Endometrial microvascular endothelial cells (primary cell): ENCODE measurements around the gene ANKRD20A1.

DNA sequence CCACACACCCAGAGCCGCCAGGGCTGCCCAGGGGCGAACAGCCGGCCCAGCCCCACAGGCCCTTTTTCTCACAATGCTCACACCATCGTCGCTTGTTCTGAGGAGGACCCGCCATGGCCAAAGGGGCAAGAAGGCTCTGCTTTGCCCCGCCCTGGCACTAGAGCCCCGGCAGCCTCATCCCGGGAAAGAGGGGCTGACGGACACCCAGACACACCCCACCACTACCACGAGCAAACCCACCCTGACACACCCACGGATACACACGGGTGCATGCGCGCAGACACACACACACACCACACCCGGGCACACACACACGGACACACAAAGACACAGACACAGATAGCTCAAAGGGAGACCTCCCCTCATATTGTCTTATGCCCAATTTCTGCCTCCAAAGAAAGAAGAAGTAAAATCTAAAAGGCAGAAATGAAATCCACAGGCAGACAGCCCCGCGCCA lies 1610.7 kb downstream of the SPATA31A7 start:
- RAMPAGE, long total RNA = no peak

DNA sequence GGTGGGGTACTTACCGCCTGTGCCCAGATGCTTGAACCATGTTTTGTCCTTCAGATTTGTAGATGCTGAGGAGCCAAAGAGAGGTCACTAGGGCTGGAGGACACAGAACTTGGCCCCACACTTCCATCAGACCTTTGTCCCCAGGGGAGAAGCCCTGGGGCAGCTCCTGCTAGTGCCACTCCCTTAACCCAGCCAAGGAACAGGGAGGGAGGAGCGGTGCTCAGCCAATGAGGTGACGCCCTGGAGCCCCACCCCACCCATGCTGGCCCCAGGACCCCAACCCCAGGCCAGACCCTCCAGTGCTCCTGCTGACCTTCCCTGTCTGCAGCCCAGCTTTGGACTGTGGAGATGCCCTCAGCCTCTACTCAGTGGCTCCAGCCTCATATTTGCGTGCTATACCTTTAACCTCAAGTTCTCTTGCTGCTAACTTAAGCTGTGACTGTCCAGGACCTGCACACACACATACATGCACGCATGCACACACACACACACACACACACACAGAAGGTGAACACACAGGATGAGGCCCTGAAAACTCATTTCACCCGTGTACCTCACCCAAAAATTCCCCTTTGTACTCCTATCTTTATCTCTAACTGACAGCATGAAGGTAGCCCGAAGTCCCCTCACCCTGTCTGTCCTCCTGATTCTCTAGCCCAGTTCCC lies 1951.8 kb downstream of the FOXD4L5 start:
- RAMPAGE, long total RNA = no peak

DNA sequence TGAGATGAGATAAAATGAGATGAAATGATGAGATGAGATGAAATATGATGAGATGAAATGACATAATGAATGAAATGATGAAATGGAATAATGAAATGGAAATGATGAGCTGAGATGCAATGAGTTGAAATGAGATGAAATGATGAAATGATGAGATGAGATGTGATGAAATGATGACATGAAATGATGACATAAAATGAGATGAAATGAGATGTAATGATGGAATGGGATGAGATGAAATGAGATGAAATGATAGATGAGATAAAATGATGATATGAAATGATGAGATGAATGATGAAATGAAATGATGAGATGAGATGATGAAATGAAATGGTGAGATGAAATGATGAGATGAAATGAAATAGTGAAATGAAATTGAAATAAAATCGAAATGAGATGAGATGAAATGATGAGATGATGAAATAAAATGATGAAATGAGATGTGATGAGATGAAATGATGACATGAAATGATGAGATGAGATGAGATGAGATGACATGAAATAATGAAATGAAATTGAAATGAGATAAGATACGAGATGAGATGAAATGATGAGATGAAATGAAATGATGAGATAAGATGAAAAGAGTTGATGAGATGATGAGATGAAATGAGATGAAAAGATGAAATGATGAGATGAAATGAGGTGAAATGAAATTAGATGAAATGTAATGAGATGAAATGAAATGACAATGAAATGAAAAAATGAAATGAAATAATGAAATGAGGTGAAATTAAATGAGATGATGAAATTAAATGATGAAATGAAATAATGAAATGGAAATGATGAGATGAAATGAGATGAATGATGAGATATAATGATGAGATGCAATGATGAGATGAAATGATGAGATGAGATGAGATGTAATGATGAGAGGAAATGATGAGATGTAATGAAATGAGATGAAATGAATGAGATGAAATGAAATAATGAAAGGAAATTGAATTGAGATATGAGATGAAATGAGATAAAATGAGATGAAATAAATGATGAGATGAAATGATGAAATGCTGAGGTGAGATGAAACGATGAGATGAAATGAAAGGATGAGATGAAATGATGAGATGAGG lies 1884.9 kb downstream of the FOXD4L5 start:
- RAMPAGE, long total RNA = no peak

GRCh38 chr9:63813106-63813507 lies 1471.9 kb downstream of the FOXD4L5 start:
- RAMPAGE, long total RNA = no peak

DNA sequence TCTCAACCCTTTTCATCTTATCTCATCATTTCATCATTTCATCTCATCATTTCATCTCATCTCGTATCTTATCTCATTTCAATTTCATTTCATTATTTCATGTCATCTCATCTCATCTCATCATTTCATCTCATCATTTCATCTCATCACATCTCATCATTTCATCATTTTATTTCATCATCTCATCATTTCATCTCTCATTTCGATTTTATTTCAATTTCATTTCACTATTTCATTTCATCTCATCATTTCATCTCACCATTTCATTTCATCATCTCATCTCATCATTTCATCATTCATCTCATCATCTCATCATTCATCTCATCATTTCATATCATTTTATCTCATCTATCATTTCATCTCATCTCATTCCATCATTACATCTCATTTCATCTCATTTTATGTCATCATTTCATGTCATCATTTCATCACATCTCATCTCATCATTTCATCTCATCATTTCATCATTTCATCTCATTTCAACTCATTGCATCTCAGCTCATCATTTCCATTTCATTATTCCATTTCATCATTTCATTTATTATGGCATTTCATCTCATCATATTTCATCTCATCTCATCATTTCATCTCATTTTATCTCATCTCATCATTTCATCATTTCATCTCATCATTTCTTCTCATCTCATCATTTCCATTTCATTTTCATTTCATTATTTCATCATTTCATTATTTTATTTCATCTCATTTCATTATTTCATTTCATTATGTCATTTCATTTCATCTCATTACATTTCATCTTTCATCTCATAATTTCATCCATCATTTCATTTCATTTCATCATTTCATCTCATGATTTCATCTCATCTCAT lies 77.1 kb downstream of the FOXD4L4 start:
- RAMPAGE, long total RNA = no peak

DNA sequence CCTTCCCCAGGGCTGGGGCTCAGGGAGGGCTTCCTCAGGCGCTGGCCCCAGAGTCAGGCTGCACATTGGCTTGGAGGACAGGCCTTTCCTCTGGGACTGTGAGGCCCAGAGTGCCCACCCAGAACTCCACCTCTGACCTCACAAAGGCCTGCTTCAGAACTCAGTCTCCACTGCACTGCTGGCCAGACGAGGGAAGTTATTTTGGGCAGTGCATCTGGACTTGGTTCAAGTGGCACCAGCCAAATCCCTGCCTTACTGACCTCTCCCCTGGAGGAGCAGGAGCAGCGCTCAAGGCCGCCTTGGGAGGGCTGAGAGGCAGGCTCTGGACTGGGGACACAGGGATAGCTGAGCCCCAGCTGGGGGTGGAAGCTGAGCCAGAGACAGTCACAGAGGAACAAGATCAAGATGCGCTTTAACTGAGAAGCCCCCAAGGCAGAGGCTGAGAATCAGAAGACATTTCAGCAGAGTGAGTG lies 140.3 kb downstream of the FOXD4L4 start:
- RAMPAGE, long total RNA = no peak

GRCh38 chr9:67858736-67859005 lies at the start of gene ANKRD20A1:
Gene ANKRD20A1 (plus strand): TSS chr9:67858931.
- RAMPAGE, long total RNA = no peak

GRCh38 chr9:68446639-68447330 lies 90.4 kb downstream of the PGM5 start:
- RAMPAGE, long total RNA = no peak

GRCh38 chr9:68508441-68509073 lies 32.1 kb downstream of the TMEM252 start:
- RAMPAGE, long total RNA = no peak

DNA sequence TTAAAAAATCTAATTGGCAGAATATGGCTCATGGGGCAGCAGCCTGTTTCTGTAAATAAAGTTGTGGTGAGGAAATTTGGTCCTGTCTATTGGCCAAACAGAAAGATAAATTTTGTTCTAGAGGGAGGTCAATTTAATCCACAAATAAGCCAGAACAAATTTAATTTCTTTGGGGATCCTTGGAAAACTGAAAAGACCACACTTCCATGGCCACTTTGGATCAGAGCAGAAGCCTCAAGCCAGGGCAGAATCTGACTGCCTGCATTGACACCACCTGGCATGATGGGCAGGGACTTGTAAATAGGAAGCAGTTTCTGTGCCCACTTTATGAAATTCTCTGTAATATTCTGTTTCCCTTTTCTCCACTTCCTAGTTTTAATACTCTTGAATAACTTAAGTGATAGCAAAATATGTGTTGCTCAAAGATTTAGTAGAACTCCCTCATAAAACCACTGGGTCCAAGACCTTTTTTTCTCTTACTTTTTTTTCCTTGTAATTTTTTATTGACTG lies 6.7 kb upstream of the TMEM252 start:
- RAMPAGE, long total RNA = no peak

DNA sequence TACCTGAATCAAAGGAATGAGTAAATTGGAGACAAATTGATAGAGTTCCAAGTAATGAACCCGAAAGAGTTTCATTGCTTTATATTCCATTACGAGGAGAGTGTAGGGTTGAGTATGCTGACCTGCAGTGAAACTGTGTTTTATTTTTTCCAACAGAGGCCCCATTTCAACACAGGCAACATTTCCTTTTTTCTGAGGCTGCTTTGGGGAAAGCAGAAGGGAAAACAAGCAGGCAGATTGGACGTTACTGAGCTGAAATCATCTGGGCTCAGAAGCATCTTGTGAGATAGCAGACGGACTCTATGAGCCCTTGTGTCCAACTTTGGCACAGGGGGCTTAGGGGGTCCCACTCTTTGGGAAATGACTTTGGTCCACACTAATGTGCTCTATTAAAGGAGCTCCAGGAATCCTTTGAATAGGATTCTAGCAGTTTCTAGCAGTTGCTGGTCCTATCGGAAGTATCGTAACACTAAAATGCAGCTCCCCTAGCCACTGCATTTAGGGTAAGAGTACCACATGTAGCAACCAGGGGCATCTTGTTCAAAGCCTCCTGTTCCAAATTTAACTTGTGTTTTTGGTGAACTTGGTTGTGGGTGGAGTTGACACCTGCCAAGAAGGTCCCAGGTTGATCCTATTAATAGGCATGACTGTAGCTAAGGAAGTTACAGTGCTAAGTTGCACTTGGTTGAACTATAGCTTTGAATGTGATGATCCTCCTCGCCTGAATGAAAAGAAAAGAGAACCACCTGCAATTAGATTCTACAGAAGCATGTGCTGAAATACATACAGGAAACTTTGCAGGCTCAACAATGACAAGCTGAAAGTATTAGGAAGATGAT lies 64.8 kb upstream of the PIP5K1B start:
- RAMPAGE, long total RNA = no peak

- RAMPAGE, long total RNA = no peak
Measured at GRCh38 chr9:68643447-68644294, 61.4 kb upstream of the PIP5K1B start.

DNA sequence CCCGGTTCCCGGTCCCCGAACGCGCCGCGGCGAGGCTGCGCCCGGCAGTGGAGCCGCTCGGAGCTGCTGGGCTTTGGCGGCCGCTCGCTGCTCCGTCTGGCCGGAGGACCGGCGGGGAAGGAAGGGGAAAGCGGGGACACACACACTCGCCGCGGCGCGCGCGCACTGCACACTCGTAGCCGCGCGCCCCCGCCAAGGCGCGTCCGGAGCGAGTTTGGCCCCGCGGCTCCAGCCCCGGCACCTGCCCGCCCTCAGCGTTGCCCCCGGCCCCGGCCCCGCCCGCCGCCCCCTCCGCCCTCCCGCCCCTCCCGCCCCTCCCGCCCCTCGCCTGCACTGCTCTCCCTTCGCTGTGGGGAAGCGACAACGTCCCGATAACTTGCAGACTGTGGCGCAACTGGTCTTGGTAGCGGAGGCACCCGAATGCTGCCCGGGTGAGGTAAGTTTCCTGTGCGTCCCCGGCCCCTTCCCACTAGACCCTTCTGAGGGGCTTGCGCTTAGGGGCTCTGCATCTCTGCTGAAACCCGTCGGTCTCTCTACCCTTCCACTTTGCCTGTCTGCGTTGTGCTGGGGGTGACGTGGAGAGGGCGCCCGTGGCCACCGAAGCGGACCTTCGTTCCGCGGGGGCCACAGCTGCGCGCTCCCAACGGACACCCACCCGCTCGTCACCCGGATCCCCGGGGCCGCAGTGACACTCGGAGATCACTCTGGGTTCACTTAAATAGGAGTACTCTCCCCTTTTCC lies 457 bp downstream of the PIP5K1B start:
- RAMPAGE, long total RNA = no peak

GRCh38 chr9:68845057-68845627 lies 65.3 kb downstream of the PABIR1 start:
- RAMPAGE, long total RNA = no peak

GRCh38 chr9:68878213-68878732 lies 98.4 kb downstream of the PABIR1 start:
- RAMPAGE, long total RNA = no peak

GRCh38 chr9:68947033-68947561 lies 66.8 kb downstream of the PRKACG start:
- RAMPAGE, long total RNA = no peak

- RAMPAGE, long total RNA = no peak
Measured at GRCh38 chr9:68975511-68976138, 38.3 kb downstream of the PRKACG start.

DNA sequence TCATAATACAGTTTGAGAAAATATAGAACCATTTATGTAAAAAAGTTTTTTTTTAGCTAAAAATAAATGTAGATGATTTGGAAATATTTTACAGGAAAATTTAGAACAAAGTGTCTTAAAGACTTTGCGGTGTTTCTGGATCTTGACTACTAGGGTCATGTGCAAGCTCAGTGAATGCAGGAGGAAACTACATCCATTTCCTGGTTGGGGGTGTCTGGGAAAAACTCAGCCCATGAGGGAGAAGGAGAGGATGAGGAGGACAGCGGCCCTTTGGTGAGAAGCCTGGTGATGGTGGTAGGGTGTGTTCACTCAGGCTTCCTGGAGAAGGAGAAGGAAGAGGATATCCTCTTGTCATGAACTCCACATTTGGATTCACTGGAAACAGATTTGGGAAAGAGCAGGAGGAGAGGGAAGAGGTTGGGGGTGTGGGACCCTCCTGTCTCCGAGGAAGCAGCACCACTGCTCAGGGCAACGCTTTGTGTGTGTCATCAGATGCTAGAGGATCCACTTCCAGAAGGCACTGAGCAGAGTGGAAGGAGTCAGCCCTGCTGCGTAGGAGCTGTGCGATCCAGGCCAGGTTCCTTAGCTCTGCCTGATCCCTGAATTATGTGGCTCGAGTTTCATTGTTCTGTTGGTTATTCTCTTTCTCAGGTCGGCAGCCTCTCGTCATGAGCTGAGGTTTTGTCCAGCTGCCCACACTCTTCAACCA lies 37.4 kb upstream of the TJP2 start:
- RAMPAGE, long total RNA = no peak

GRCh38 chr9:69175006-69176154 lies 1.3 kb downstream of the TJP2 start:
- RAMPAGE, long total RNA = no peak

DNA sequence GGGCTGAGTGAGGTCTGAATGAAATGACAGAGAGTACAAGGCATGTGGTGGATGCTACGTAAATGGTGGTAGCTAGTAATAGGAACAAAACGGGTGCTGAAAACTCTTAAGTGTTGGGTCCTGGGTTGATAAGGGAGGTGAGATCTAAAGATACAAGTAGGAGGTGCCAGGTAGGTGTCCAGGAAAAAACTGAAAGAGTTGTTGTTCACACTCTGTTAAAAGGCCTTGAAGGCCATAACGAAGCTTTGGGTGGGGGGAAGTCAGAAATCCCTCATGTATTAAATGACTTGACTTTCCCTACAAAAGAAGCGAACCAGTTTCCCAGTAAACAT lies 2.1 kb downstream of the TJP2 start:
- RAMPAGE, long total RNA = no peak